Esophagus squamous epithelium (tissue), 4 donors: ENCODE measurements around the genes OR51D1, OR51T1, OR52J3, OR51V1 and TRIM22.

- PRO-cap, result no peak
- RAMPAGE, long total RNA, 4 experiments, result no peak in any of the 4 experiments
Observed at GRCh38 chr11:3903004-3903893, 47.8 kb downstream of the STIM1 start.

- PRO-cap, result no peak
- RAMPAGE, long total RNA, 4 experiments, result no peak in any of the 4 experiments
Observed at GRCh38 chr11:3929513-3930183, 74.2 kb downstream of the STIM1 start.

- PRO-cap, result no peak
- RAMPAGE, long total RNA, 4 experiments, result no peak in any of the 4 experiments
Observed at GRCh38 chr11:3938988-3939548, 83.6 kb downstream of the STIM1 start.

DNA sequence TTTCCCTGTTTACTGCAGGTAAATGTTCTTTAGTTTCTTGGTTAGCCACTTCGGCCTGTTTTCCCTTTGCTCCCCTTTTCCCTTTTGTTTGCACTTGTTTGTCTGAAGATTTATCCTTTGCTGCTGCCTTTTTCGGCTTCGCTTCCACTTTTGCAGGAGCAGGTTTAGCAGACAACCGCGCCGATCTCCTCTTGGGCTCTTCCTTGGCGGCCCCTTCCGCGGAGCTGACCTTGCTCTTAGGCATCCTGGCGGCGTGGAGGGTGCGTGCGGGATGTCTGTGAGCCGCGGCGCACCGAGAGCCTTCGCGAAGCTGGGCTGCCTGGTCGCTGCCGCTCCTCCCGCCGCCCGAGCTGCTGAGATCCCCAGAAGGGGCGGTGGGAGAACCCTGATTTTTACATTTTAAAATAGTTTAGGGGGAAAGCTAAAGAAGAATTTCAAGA is 105.4 kb upstream of the RRM1 start:
- PRO-cap, result unidirectional peak, plus-strand start at position 243 of the sequence
- RAMPAGE, long total RNA, 4 experiments, result no peak in any of the 4 experiments

- PRO-cap, result no peak
- RAMPAGE, long total RNA, 4 experiments, result no peak in any of the 4 experiments
Observed at GRCh38 chr11:4023713-4024080, 70.9 kb upstream of the RRM1 start.

DNA sequence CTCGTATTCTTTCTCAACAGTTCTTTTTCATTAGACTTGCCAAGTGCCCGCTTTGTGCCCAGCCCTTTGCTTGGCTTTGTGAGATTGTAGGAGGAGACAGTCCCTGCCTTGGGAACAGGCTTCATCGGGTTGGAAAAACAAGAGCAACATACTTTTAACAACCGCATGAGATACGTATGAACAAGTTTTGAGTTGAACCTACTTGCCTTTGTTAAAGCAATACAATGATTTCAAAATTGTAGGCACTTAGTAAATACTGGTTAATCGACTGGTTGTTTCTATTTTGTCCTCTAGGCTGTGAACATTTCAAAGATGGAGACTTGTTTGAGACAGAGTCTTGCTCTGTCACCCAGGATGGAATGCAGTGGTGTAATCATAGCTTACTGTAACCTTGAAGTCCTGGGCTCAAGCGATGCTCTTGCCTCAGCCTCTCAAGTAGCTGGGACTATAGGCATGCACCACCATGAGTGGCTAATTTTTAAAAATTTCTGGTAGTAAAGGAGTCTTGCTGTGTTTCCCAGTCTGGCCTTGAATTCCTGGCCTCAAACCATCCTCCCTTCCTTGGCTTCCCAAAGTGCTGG is 1.2 kb downstream of the RRM1 start:
- PRO-cap, result no peak
- RAMPAGE, long total RNA, 4 experiments, result no peak in any of the 4 experiments

GRCh38 chr11:4546719-4547387 is 1.9 kb downstream of the OR52M1 start:
- PRO-cap, result no peak
- RAMPAGE, long total RNA, 4 experiments, result no peak in any of the 4 experiments

DNA sequence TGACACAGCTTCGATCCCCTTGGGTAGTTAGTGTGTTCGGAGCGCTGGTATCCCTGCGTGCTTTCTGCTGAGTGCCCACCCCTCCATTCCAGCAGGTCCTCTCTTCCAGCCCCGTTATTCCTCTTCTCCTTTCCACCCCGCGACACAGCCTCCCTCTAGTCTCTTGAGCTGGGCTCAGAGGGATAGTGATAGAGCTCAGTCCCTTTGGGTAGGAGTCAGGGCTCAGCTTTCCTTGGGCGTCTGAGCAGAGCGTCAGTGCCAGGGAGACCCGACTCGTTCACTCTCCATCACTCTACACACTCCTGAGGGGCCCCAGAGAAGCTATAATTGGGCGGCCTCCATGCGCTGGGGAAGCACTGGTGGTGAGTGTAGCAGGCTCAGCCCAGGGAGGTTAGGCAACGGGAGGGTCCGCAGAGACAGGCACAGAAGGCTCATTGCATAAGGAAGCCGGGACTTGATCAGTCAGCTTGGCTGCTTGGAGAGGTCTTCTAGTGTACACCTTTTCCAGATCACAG is at the start of gene OR51D1:
TSS of gene OR51D1 (plus strand) at position 373 of the 515 bp plus-strand sequence.
- PRO-cap, result no peak
- RAMPAGE, long total RNA, 4 experiments, result no peak in any of the 4 experiments

DNA sequence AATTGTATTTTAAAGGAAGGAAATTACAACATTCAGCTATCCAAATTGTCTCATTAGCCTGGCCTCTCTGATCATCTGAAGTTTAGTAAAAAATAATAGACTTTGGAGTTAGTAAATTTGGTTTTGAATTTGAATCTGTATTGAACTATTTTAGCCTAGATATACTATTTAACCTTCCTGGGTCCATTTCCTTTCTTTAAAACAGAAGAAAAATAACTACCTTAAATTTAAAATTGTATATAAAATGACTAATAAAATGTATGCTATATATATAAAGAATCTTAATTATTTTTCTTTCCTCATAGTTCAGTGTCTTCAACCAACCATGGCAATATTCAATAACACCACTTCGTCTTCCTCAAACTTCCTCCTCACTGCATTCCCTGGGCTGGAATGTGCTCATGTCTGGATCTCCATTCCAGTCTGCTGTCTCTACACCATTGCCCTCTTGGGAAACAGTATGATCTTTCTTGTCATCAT is at the start of gene OR51T1:
TSS of gene OR51T1 (plus strand) at position 326 of the 480 bp plus-strand sequence.
- PRO-cap, result no peak
- RAMPAGE, long total RNA, 4 experiments, result no peak in any of the 4 experiments

DNA sequence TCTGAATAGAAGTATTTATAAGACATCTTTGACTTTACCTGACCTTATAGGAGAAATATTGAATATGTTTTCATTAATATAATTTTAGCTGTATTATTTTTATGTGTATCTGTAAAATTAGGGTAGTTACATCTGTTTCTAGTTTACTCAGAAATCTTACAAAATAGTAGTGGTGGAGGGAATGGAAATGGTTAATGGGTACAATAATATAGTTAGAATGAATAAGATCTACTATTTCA is 15.0 kb upstream of the OR52J3 start:
- PRO-cap, result unidirectional peak, minus-strand start at position 137 of the sequence
- RAMPAGE, long total RNA, 4 experiments, result no peak in any of the 4 experiments

DNA sequence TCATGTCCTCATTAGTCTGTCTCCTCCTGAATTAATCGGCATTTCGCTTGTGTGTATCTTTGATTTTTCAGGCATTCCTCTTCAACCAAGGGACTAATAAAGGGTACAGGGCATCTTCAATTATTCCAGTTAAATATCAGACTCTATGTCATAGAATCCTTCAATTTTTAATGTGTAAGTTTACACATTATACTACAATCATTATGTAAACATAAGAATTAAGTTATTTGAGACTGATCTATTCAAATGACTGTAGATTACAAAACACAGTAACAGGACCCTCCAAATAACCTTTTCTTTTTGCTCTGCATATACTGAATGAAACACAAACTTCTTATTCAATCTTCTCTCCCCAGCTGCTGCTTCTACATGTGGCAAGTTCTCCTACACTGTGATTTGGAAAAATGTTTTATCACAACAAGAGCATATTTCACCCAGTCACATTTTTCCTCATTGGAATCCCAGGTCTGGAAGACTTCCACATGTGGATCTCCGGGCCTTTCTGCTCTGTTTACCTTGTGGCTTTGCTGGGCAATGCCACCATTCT is at the start of gene OR52J3:
TSS of gene OR52J3 (plus strand) at position 405 of the 547 bp plus-strand sequence.
- PRO-cap, result no peak
- RAMPAGE, long total RNA, 4 experiments, result no peak in any of the 4 experiments

DNA sequence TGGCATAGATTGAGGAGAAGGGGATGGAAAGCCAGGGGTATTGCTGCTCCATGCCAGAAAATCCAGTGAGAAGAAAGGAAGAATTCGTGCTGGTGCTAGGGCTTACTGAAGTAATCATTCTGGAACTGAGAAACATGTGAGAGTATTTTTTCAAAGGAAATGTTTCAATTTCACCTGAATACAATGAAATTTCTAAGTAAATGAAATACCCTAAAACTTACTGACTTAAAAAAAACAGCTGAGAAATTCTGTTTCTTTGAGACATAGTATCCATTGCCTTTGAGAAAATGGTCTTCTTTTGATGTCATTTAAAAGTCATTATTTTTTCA is at the start of gene OR51V1:
TSS of gene OR51V1 (minus strand) at position 118 of the 329 bp plus-strand sequence.
- PRO-cap, result no peak
- RAMPAGE, long total RNA, 4 experiments, result no peak in any of the 4 experiments

GRCh38 chr11:5632214-5632824 is 7.5 kb downstream of the TRIM34 start:
- PRO-cap, result no peak
- RAMPAGE, long total RNA, 4 experiments, result no peak in any of the 4 experiments

DNA sequence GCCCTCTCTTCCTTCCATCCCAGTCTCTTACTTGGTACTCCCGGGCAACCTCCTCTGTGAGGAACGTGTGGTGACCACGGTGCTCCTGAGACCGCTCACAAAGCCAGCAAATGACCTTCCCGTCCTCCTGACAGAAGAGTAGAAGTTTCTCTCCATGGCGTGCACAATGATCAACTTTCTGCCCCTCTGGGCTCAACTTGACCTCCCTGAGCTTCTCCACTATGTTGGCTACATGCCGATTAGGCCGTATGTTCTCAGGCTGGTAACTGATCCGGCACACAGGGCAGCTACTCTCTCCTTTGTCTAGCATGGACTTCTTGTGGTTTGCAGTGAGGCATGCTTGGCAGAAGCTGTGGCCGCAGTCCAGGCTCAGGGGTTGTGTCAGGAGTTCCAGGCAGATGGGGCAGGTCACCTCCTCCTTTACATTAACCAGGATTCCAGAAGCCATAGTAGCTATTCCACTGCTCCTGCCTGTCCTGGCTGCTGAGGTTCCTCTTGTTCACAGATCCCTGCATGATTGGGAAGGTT is 5.1 kb downstream of the TRIM5 start:
- PRO-cap, result no peak
- RAMPAGE, long total RNA, 4 experiments, result no peak in any of the 4 experiments

GRCh38 chr11:5689278-5690116 is at the start of gene TRIM22:
TSS of gene TRIM22 (plus strand) at chr11:5689790.
- PRO-cap, result bidirectional peak, plus-strand start at chr11:5689784, minus-strand start at chr11:5689659
- RAMPAGE, long total RNA, 4 experiments, result start-site peak on the plus strand in 2 of 4 experiments, at chr11:5689770-5689882 at its widest, 204 to 377 reads per replicate

GRCh38 chr11:5690117-5690661 is 599 bp downstream of the TRIM22 start:
- PRO-cap, result bidirectional peak, plus-strand start at chr11:5690387, minus-strand start at chr11:5690295
- RAMPAGE, long total RNA, 4 experiments, result no peak in any of the 4 experiments

DNA sequence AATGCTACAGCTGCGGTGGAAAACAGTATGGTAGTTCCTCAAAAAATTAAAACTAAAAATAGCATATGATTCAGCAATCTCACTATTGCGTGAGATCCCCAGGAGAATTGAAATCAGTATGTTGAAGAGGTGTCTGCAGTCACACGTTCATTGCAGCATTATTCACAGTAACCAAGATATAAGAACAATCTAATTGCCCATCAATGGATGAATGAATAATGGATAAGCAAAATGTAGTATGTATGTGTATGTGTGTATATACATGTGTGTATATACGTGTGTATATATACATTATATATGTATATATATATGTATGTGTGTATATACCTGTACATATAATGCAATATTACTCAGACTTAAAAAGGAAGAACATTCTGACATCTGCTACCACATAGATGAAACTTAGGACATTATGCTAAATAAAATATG is 6.9 kb downstream of the OR52N2 start:
- PRO-cap, result unidirectional peak, plus-strand start at position 116 of the sequence
- RAMPAGE, long total RNA, 4 experiments, result no peak in any of the 4 experiments

DNA sequence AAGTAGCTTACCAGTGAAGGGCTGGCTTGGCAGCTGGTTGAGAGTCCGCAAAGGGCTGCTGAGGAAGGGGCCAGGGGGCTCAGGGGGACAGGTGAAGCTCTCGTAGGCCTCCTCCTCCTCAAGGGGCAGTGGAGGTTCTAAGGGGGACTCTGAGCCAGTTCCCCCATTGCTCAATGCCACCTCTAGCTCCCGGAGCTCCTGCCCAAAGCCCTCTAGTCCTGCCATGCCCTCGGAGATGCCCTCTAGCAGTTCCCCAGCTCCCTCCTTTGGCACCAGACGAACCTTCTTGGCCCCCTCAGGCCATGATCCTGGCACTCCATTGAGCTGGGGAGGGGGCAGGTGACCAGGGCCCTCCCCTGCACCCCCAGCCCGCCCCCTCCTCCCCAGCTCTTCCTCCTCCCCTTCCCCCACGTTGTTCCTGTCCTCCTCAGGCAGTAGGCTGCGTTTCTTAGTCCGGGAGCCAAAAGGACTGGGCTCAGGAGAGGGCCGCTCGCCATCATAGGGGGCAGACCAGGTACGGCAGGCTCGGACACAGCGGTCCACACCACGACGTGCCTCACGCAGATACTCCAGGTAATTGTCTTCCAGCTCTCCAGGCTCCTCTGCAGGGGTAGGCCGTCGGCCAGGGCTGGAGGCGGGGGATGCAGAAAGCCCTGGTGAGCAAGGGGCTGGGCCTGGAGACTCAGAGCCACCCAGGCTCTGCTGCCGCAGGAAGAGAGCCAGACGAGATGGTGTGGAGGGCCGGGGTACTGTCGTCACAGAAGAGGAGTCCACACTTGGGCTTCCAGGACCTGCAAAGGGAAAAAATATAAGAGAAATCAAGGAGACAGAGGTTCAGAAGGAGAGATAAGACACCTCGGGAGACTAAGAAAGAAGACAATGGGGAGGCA is 12.2 kb downstream of the C11orf42 start:
- PRO-cap, result no peak
- RAMPAGE, long total RNA, 4 experiments, result no peak in any of the 4 experiments

GRCh38 chr11:6250021-6250305 is 9.7 kb upstream of the CCKBR start:
- PRO-cap, result no peak
- RAMPAGE, long total RNA, 4 experiments, result no peak in any of the 4 experiments

DNA sequence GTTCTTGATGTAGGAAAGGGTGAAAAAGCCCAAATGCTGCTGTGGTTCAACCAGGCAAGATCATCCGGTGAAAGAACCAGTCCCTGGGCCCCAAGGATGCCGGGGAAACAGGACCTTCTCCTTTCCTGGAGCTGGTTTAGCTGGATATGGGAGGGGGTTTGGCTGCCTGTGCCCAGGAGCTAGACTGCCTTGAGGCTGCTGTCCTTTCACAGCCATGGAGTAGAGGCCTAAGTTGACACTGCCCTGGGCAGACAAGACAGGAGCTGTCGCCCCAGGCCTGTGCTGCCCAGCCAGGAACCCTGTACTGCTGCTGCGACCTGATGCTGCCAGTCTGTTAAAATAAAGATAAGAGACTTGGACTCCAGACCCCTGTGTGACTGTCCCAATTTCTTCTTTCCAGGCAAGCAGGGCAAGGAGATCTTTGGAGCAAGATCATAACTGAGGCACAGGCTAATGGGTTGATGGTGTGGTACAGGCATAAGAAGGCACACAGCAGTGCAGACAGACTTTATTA is 4.4 kb downstream of the SMPD1 start:
- PRO-cap, result no peak
- RAMPAGE, long total RNA, 4 experiments, result no peak in any of the 4 experiments